Transverse colon (tissue), 4 donors: ENCODE results near the gene CDH26.

GRCh38 chr20:58840332-58840989 is 50.8 kb upstream of the GNAS start:
- PRO-cap, result no peak
- RAMPAGE, long total RNA, 4 experiments, result no peak in any of the 4 experiments

DNA sequence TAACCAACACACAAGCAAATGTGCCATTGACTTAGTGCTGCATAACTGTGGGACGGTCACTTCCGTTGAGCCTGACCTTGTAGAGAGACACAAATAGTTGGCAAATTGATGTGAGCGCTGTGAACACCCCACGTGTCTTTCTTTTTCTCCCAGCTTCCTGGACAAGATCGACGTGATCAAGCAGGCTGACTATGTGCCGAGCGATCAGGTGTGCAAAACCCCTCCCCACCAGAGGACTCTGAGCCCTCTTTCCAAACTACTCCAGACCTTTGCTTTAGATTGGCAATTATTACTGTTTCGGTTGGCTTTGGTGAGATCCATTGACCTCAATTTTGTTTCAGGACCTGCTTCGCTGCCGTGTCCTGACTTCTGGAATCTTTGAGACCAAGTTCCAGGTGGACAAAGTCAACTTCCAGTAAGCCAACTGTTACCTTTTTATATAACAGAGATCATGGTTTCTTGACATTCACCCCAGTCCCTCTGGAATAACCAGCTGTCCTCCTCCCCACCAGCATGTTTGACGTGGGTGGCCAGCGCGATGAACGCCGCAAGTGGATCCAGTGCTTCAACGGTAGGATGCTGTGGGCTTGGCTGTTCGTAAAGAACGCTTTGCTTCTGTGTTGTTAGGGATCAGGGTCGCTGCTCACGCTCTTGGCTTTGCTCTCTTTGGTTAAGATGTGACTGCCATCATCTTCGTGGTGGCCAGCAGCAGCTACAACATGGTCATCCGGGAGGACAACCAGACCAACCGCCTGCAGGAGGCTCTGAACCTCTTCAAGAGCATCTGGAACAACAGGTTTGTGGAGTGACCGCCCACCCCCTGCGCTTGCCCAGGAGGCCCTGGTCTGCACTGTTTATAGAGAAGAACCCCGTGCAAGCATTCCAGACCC is 18.0 kb downstream of the GNAS start:
- PRO-cap, result no peak
- RAMPAGE, long total RNA, 4 experiments, result no peak in any of the 4 experiments

GRCh38 chr20:58982524-58983264 is 1.6 kb downstream of the NELFCD start:
- PRO-cap, result no peak
- RAMPAGE, long total RNA, 4 experiments, result no peak in any of the 4 experiments

DNA sequence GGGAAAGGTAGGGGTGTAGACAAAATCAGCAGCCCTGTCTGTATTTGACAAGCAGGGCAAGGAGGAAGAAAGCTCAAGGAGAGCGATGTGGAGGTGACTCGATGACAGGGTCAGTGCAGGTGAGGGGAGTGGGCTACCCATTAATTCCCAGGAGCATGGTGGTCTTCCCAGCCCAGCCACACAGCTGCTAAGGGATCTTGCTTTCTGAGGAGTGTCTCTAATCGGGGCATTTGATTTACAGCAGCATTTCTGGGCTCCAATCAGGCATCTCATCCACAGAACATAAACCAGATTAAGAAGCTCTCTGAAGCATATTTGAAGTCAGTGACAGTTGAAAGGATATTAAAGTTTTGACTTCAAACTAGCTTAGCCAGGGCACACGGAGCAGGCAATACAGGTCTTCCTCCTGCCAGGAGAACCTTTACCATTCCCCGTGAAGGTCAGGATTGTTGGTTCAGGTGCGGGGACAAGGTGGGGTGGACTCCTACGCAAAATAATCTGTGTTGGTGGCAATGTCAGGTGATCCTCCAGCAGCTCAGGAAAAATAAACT is 39.9 kb upstream of the ZNF831 start:
- PRO-cap, result no peak
- RAMPAGE, long total RNA, 4 experiments, result no peak in any of the 4 experiments

DNA sequence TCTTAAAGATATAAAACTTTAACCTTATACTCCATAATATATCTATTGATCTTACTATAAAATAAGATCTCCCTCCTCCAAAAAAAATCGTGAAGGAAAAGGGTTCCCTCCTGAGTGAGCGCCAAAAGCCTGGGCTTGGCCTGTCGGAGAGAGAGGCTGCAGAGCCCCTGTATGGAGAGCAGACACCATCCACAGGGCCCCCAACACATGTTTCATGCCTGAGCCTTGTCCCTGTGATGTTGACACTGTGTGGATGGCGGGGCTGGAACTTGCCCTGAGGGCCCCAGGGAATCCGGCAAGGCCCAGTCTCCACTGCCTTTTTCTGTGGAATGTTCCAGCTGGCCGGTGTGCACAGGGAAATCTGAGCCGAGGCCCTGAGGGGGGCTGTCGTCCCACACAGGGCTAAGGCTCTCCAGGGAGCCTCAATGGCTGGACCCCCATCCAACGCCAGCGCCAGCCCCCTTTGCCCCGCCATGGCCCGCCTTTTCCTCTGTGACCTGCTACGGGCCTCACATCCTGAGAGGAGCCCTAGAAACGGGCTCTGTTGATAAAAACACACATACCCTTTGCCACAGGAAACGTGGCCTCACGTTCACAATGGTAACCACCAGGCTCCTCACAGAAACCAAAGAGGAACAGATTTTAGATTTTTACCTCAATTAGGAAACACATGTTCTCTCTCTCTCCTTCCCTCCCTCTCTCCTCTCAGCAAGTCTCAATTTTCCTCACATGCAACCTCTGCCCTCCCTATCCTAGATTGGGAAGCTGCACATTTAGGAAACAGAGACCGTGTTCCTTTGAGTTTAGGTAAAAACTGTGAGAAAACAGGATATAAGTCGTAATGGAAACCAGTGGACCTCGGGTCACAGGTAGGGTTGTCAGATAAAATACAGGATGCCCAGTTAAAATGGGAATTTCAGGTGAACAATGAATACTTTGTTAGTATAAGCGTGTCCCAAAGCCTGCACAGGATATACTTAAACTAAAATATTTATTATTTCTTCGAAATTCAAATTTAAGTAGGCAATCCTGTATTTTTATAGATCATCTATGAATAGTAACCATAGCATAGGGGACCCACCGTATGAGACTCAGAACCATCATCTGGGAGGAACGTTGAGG is 13.8 kb upstream of the ZNF831 start:
- PRO-cap, result no peak
- RAMPAGE, long total RNA, 4 experiments, result no peak in any of the 4 experiments

DNA sequence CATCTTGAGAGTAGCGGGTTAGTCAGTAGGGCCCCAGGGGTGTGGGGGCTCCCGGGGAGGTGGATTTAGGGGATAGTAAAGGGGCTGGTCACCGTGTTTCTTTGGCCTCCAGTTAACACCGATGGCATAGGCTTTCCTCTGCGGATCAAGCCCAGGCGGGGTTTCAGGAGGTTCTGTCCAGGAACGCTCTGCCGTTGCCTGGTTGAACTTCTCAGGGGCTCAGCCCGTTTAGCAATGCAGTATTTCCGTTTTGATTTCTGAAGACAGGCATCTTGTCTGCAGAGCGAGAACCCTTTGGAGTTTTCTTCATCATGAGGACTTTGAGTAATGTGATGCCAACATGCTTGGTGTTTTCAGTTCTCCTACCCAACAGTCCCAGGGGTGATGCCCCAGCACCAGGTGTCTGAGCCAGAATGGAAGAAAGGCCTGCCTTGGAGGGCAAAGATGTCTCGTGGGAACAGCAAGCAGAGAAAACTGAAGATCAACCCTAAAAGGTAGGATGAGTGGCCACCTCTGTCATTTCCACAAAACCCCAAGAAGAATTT is 32.0 kb downstream of the ZNF831 start:
- PRO-cap, result unidirectional peak, plus-strand start at position 275 of the sequence
- RAMPAGE, long total RNA, 4 experiments, result no peak in any of the 4 experiments

DNA sequence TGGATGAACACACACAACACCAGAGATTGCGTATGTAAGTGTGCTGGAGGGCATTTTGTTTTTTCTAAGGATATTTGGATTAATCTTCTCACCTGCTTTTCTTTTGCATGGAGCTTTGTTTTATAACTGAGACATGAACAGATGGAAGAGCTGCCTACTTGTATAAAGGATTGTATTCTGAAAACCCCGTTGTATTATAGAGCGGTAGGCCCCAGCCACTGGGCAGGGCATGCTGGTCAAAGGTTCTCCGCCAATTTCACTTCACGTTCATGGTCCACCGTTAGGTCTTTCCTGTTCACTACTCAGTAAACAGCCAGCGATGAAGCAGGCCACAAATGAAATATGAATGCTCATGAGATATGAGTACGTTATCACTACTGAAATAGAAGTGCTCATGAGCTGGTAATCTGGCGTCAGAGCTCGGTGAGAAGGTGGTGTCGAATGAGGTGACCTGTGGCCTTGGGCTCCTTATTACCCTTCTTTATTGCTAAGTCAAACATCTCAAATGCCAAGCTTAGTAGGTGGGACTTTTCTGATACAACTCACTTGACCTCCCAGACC is 16.5 kb downstream of the EDN3 start:
- PRO-cap, result no peak
- RAMPAGE, long total RNA, 4 experiments, result no peak in any of the 4 experiments

DNA sequence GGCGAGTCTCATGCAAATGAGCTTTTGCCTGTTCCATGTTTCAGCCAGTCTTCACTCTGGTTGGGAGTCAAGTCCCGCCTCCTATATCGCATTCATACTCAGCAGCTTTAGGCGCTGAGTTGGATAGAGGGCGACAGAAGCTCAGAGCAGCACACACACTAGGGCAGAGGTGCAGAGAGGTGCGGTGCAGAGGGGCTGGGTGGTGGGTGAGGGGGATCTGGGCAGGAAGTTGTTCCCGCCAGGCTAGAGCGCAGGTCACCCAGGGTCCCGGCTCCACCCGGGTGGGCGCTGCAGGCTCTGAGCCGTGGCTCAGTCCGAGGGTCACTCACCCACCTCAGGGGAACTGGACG is 89.2 kb upstream of the PHACTR3 start:
- PRO-cap, result no peak
- RAMPAGE, long total RNA, 4 experiments, result no peak in any of the 4 experiments

- PRO-cap, result unidirectional peak, minus-strand start at chr20:59777494
- RAMPAGE, long total RNA, 4 experiments, result no peak in any of the 4 experiments
Measured at GRCh38 chr20:59777177-59777689, 156.2 kb downstream of the SYCP2 start.

- PRO-cap, result no peak
- RAMPAGE, long total RNA, 4 experiments, result no peak in any of the 4 experiments
Measured at GRCh38 chr20:59823573-59823899, 109.9 kb downstream of the SYCP2 start.

DNA sequence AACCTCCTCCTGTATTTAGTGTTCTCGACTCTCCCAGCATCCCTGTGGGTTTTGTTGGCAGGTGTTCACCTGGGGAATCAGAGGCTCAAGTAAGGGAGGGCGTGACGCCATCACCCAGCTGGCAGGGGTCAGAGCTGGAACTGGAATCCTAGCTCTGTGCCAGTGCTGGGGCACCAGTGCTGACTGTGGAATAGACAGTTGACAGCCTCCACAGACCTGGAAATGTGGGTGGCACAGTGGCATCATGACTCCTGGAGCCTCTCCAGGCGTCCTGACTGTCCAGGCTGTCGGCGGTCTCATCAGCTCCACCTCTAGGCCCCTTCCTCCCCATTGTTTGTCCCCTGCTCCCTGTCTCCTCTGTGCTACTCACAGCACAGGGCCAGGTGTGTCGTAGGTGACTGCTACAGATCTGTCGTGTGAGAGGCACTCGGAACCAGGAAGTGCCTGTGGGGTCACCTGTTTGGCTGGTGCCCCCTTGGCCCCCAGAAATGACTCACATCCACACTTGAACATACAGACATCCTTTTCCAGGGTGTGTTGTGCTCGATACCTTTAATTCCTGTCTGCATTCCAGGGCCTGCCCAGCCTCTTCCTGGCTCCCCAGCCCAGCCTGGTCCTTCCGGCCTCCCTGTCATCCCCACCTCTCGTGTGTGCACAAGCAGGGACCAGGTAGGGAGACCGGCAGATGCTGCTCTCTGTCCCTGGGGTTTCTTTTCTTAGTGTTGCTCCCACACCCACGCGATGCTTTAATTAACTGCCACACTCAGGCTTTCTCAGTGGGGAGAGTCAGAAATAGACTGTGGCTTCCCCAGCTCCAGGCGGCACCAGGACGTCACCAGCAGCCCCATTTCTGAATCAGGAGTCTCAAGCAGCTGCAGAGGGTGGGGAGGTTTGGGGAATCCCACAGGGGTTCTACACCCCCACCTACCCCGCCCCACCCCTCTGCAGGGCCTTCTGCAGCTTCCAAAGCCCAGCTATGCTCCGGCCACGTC is 102.4 kb downstream of the SYCP2 start:
- PRO-cap, result bidirectional peak, plus-strand start at position 661 of the sequence, minus-strand start at position 392 of the sequence
- RAMPAGE, long total RNA, 4 experiments, result start-site peak on the plus strand in 1 of 4 experiments, centred at position 612 of the sequence, 9 reads per replicate

- PRO-cap, result no peak
- RAMPAGE, long total RNA, 4 experiments, result no peak in any of the 4 experiments
Measured at GRCh38 chr20:59938093-59938583, 2.0 kb downstream of the PPP1R3D start.

DNA sequence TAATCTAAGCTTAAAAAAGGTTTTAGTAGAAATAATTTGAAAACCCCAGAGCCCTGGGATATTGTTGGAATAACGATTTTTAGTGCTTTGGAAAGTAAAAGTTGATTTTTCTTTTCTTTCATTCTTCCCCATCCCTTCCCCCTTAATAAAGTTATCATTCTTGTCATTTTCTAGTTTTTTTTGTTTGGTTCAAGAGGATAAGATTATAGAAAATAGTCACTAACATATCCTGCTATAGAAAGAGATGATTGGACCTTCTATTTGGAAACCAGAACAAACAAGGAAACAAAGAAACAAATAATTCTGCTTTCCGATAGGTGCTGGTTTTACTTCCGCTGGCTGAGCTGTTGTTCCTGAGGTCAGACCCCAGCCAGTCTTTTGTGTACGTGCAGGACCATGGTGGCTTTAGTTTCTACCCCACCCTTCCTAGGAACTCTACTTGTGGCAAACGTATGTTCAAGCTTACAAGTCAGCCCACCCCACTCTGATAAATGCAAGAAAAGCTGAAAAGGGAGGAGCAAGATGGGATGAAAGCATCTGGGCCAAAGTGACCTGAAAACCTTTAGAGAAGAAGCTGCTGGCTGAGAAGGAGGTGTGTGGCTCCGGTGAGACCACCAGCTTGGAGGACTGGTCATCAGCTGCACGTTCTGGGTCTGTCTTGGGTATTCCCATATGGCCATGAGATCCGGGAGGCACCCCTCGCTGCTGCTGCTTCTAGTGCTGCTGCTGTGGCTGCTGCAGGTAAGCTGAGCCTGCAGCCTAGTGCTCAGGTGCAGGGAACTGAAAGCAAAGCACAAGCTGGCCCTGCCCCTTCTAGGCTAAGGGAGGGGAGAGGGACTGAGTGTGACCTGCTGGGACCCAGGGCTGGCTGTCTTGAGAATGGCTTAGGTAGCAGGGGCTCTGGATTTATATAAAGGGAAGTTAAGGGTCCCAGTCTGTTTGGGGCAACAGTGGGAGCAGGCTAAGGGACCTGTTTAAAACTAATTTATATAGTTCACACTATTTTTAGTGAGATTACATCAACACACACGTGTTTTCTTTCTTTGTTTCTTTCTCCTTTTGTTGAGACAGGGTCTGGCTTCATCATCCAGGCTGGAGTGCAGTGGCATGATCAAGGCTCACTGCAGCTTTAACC is at the start of gene CDH26:
CDH26 (plus strand) TSS at position 369 of the 1,135 bp plus-strand sequence.
- PRO-cap, result no peak
- RAMPAGE, long total RNA, 4 experiments, result no peak in any of the 4 experiments

DNA sequence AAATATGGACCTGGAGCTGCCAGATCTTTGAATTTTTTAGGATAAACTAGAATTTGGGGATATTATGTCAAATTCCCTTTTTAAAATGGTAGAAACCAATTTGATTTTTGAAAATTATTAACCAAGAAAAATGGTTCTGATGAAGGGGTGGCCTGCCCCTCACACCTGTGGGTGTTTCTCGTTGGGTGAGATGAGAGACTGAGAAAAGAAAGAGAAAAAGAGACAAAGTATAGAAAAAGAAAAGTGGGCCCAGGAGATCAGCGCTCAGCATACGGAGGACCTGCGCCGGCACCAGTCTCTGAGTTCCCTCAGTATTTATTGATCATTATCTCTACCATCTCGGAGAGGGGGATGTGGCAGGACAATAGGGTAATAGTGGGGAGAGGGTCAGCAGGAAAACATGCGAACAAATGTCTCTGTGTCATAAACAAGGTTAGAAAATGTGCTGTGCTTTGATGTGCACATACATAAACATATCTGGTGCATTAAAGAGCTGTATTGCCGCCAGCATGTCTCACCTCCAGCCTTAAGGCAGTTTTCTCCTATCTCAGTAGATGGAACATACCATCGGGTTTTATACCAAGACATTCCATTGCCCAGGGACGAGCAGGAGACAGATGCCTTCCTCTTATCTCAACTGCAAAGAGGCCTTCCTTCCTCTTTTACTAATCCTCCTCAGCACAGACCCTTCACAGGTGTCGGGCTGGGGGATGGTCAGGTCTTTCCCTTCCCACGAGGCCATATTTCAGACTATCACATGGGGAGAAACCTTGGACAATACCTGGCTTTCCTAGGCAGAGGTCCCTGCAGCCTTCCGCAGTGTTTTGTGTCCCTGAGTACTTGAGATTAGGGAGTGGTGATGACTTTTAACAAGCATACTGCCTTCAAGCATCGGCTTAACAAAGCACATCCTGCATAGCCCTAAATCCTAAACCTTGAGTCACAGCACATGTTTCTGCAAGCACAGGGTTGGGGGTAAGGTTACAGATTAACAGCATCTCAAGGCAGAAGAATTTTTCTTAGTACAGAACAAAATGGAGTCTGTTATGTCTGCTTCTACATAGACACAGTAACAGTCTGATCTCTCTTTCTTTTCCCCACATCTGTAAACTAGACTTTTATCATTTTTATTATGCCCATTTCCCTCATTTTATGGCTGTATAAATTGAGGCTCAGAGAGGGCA is 83.2 kb downstream of the CDH26 start:
- PRO-cap, result no peak
- RAMPAGE, long total RNA, 4 experiments, result no peak in any of the 4 experiments

- PRO-cap, result no peak
- RAMPAGE, long total RNA, 4 experiments, result no peak in any of the 4 experiments
Measured at GRCh38 chr20:61436024-61437002, 184.3 kb downstream of the CDH4 start.

DNA sequence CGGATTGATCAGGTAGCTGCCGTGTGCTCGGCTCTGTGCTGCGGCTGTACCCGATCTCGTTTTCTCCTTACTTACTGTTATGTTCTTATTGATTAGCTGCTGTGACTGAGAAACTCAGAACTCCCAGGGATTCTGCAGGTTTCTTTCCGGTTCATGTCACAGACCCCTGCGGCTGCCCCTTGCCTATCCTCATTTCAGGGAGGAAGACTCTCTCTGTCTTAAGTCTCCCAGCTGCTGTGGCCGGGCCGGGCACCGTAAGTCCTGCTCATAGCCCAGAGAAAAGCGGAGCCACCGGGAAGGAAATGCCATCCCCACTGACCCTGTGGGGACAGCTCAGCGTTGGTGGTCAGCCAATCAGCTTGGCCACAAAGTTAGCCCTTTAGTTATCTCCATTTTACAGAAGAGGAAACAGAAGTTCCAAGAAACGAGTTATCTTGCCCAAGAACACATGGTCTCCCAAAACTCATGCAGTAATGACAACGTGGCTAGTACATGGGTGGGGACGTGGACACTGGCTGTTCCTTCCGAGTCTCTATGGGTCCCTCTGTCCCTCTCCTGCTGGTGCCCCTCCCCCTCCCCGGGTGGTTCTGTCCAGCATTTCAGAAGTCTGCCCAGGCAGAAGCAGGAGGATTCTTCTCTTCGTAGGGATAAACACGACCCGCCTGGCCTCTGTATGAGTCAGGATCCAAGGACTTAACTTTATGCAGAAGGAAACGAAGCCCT is 273.7 kb downstream of the CDH4 start:
- PRO-cap, result no peak
- RAMPAGE, long total RNA, 4 experiments, result no peak in any of the 4 experiments

GRCh38 chr20:61950670-61951023 is 115.0 kb downstream of the TAF4 start:
- PRO-cap, result no peak
- RAMPAGE, long total RNA, 4 experiments, result no peak in any of the 4 experiments

GRCh38 chr20:62126151-62126841 is 4.0 kb downstream of the LSM14B start:
- PRO-cap, result no peak
- RAMPAGE, long total RNA, 4 experiments, result start-site peak on the plus strand in 2 of 4 experiments, at chr20:62126327-62126781 at its widest, 9 to 10 reads per replicate

DNA sequence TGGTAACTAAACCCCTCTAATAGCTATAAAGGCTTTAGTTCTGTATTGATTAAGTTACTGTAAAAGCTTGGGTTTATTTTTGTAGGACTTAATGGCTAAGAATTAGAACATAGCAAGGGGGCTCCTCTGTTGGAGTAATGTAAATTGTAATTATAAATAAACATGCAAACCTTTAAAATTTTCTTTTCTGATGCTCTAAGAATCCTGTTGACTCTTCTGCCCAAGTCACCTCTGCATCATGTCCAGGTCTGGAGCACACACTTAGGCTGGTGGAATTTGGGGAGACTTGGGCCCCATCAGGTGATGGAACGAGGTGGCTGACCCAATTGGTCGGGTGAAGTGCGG is 8.0 kb downstream of the PSMA7 start:
- PRO-cap, result no peak
- RAMPAGE, long total RNA, 4 experiments, result no peak in any of the 4 experiments

DNA sequence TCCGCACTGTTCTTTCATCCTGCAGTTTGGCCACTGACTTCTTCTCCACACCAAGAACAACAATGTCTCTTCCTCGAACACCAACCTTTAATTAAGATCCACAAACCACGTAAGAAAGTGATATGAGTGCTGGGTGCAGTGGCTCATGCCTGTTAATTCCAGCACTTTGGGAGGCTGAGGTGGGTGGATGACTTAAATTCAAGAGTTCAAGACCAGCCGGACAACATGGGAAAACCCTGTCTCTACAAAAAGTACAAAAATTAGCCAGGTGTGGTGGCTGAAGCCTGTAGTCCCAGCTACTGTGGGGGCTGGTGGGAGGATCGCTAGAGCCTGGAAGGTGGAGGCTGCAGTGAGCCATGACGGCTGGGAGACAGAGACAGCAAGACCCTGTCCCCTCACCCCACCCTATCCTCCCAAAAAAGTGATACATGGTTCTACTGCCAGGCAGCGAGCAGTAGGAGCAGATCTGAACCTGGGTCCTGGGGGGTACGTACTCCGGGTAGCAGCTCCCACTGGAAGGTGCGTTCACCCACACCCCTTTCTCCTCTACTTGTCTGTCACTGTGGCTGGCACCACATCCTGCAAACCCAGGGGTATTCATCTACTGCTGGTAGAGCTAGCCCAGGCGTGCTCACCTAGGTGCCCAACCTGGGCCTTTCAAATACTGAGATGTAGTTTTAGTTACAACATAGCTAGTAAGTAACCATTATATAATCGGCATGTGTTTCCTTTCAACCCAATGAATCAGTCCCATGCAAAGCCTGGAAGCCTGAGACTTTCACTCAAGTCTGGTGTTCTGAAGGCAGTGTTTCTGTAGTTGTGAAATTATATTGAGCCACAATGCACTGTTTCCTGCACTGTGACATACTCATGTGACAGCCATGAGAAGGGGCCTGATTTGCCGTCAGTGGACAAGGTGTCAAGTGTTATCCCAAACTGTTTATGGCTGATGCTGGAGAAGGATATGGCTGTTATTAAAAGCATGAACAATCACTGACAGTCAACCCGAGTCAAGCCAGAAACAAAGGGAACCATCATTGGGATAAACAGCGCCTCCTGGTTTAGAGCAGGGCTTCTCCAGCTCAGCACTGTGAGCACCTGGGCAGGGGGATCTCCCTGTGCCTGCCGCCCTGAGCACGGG is 2.0 kb downstream of the PSMA7 start:
- PRO-cap, result no peak
- RAMPAGE, long total RNA, 4 experiments, result no peak in any of the 4 experiments